Measurements from ENCODE around the genes THSD4 and NEO1.

DNA sequence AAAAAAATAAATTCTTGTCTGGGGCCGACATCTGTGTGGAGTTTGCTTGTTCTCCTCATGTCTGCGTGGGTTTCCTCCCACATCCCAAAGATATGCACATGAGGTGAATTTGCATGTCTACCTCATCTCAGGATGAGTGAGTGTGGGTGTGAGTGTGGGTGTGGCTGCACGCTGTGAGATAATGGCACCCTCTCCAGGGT lies 25.8 kb upstream of the UACA start:
- RRBS = no CpG with 5 or more reads among the region's 3 CpGs

GRCh38 chr15:70852309-70852796 lies 1.6 kb downstream of the LARP6 start:
- RRBS = no CpG with 5 or more reads among the region's 5 CpGs

GRCh38 chr15:71115193-71116017 lies at the start of gene THSD4:
TSS of gene THSD4 (plus strand) at chr15:71115471.
- RRBS = 7% methylated on average over 42 of the region's 105 CpGs

DNA sequence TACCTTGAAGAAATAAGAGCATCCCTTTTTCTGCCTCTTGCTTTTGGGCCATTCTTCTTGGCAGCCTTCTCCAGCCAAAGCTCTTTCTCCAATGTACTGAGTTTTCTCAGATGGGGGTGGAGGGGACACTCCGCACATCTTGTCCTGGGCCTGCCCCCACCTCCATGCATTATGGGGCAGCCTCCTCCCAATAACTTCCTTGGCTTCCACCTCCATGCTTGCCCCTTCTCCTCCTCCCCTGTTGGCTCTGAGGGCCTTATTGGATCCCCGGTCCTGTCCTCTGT lies 20.3 kb downstream of the THSD4 start:
- RRBS = no CpG with 5 or more reads among the region's 2 CpGs

GRCh38 chr15:71188625-71189376 lies 73.5 kb downstream of the THSD4 start:
- RRBS = no CpG with 5 or more reads among the region's 7 CpGs

DNA sequence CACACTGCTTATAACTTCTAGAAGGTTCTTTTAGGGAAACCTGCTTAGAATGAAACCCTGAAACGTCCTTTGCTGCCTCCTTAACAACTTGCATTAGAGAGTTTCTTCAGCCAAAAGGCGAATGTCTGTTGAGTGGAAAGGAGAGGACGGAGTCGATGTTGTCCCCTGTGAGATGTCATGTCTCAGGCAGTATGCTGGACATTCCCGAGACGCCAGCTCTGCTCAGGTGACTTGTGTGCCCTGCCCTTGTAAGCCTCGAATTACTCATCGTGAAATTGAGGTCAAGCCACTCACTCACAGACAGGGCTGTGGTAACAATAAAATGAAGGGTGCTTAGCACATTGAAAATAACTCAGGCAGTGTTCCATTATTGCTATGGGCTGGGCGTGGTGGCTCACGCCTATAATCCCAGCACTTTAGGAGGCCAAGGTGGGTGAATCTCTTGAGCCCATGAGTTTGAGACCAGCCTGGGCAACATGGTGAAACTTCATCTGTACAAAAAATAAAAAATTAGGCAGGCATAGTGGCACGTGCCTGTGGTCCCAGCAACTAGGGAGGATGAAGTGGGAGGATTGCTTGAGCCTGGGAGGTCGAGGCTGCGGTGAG lies 214.3 kb downstream of the THSD4 start:
- RRBS = no CpG with 5 or more reads among the region's 13 CpGs

DNA sequence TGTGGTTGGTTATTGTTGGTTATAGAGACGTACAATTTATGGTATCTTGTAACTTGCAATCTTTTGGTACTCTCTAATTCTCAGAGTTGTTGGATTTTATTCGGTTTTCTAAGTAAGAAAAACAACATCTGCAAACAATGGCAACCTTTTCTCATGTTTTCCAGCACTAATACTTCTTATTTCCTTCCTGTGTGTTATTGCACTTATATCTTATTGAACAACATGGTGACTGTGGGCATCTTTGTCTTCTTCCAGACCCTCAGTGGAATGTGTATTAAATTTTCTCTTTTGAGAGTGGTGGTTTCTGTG lies 184.3 kb upstream of the NR2E3 start:
- RRBS = no CpG with 5 or more reads among the region's 2 CpGs

- RRBS = no CpG with 5 or more reads among the region's 4 CpGs
These were observed 133.3 kb upstream of the NR2E3 start for GRCh38 chr15:71677087-71677506.

DNA sequence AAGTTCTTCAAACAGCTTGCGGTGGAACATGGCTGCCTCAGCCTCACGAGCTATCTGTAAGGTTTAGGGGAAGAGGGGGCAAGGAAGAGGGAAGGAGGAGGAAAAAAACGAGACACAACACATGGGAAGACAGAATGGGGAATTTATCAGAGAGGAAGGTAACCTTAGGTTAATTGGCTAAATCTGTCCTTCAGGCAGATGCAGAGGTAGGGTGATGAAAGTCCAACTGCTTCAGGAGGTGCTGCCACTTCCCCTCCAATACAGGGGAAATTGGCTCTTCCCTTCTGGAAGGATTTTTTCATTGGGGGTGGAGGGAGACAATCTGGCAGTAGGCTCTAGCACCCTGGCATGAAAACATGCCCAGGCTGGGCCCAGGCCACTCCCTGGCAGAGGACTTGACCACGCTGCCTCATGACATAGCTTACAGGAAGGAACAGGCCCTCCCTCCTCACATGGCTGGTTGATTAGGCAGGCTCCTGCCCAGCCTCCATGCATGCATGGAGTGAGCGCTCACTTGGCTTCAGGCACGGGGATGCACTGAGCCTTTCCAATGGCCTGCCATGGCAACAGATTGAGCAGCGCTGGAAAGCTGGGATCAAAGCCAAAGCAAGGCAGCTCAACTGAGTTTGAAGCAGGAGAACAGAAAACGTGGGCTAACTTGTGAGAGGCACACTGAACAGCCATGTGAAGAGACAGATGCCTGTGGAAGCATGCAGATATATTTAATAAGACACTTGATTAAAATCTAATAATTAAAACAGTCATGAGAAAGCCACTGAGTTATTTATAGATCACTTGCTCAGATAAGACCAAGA lies 5.8 kb upstream of the GRAMD2A start:
- RRBS = no CpG with 5 or more reads among the region's 8 CpGs

- RRBS = no CpG with 5 or more reads among the region's 13 CpGs
These were observed 10.9 kb upstream of the GRAMD2A start for GRCh38 chr15:72208422-72209052.

DNA sequence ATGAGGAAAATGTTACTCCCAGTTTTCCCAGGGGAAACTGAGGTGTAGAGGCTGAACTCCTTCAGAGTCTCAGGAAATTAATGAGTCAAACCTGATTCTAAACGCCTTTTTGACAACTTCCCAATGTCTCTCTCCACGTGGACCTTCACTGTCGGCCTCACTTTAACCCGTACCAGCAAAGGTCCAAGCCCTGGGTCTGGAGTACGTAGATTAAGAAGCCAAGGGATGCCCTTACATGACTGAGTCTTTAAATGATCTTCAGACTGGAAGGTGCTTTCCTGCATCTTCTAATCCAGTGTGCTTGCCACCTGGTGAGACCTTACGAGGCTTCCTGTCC lies 1.7 kb downstream of the PKM start:
- RRBS = no CpG with 5 or more reads among the region's 6 CpGs

GRCh38 chr15:72334601-72335300 lies 14.8 kb upstream of the CELF6 start:
- RRBS = no CpG with 5 or more reads among the region's 2 CpGs

GRCh38 chr15:72376322-72376886 lies 590 bp upstream of the HEXA start:
- RRBS = no CpG with 5 or more reads among the region's 10 CpGs

DNA sequence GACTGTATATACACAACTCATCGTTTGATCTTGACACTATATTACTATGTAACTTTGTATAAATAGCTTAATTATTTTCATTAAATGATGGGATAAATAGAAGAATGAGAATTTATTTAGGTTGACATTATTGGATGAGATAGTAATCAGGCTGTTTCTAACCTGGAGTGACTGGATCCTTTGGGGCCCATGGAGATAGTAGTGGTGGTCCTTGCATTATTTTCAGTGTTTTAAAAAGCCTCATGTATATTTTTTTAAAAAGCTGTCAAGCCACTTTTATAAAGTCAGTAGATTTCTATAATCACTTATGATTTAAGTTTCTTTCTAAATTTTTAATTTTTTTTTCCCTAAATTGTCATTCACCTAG lies 11.6 kb downstream of the ARIH1 start:
- RRBS = no CpG with 5 or more reads among the region's 1 CpG

GRCh38 chr15:72529974-72530753 lies 56.0 kb downstream of the ARIH1 start:
- RRBS = no CpG with 5 or more reads among the region's 4 CpGs

GRCh38 chr15:72998847-72999536 lies 53.3 kb upstream of the NEO1 start:
- RRBS = no CpG with 5 or more reads among the region's 15 CpGs

GRCh38 chr15:73052256-73052983 lies at the start of gene NEO1:
TSS of gene NEO1 (plus strand) at chr15:73052463.
- RRBS = 1% methylated on average over 74 of the region's 98 CpGs

DNA sequence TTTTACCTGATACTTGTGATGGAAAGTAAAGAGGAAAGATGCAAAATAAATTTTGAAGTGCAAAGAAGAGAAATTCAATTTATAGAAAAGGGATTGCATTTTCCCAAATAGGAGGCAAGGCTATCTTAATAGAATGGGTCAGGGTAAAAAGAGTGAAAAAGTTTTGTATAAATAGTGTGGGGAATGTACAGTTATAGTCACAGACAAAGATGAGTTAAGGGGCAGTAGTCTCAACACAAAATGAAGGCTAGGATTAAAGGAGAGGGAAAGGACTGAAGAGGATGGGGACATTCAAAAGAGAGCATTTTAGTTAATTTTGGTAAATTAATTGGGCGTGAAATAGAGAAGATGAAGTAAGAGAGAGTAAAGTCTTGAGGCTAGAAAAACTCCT lies 36.2 kb downstream of the NEO1 start:
- RRBS = no CpG with 5 or more reads among the region's 1 CpG

DNA sequence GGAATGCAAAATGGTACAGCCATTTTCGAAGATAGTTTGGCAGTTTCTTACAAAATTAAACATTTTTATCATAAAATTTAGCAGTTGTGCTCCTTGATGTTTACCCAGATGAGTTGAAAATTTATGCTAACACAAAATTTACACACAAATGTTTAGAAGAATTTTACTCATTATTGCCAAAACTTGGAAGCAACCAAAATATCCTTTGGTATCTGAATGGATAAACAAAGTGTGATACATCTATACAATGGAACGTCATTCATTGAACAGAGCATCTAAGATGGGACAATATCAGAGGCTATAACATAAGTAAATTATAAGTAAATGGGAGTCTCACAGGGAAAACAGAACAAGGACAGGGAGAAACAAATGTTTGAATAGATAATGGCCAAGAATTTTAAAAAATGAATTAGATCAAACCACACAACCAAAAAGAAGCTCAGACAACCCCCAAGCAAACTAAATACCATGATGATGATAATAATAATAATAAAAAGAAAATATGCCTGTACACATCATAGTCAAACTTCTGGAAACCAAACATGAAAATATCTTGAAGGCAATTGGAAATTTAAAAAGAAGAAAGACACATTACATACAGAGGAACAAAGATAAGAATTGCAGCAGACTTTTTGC lies 133.4 kb downstream of the NEO1 start:
- RRBS = no CpG with 5 or more reads among the region's 2 CpGs

GRCh38 chr15:73301182-73301616 lies 67.6 kb downstream of the HCN4 start:
- RRBS = no CpG with 5 or more reads among the region's 6 CpGs